Metastatic Breast Carcinoma in the Ovary (tissue), 3 donors: ENCODE results near the genes ZC3H12D and KATNA1.

DNA sequence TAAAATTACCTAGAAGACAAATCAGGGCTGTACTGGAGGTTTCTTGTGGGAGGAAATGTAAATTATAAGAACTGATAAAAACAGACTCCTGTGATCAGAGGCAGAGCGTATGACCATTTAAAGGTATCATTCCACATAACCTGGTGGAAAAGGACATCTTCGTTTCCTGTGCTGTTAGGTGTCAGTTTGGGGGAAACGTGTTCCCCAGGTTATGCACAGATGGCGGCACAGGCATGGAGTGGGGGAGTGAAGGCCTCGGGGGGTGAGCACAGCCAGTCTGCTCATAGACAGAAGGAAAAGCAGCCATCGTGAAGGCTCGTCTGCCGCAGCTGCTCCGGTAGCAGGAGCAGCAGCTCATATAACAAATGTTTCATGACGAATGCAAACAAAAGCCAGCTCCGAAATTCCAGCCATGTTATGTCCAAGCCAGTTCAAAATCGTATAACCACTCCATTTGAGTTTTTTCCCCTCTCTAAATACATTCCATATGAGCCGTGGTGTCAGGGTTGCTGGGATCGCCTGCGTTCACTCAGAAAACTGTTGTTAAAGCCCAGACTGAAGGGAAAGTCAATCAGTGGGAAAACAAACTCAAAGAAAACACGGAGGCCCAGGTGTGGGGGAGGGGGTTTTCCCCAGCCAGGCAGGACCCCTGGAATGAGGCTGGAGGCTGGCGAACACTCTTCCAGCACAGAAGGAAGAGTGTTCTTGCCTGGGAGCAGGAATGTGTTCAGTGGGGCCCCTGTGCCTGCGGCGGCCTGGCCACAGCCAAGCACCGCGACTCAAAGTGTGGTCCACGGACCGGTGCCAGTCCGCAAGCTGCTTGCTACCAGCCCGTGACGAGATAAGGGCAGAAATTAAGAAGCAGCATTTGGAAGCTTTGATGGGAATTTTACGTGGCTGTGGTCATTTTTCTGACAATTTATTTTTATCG lies 280.4 kb upstream of the TAB2 start:
- PRO-cap, 3 experiments: no peak in any of the 3 experiments

- PRO-cap, 3 experiments: peak in 1 of 3 experiments; most common plus-strand start chr6:149061635 (in 1); most common minus-strand start chr6:149061494 (in 1)
Observed at GRCh38 chr6:149061321-149061798, 256.2 kb upstream of the TAB2 start.

- PRO-cap, 3 experiments: peak in 1 of 3 experiments; most common minus-strand start chr6:149066190 (in 1)
Observed at GRCh38 chr6:149065801-149066720, 251.5 kb upstream of the TAB2 start.

GRCh38 chr6:149169590-149169852 lies 148.0 kb upstream of the TAB2 start:
- PRO-cap, 3 experiments: no peak in any of the 3 experiments

DNA sequence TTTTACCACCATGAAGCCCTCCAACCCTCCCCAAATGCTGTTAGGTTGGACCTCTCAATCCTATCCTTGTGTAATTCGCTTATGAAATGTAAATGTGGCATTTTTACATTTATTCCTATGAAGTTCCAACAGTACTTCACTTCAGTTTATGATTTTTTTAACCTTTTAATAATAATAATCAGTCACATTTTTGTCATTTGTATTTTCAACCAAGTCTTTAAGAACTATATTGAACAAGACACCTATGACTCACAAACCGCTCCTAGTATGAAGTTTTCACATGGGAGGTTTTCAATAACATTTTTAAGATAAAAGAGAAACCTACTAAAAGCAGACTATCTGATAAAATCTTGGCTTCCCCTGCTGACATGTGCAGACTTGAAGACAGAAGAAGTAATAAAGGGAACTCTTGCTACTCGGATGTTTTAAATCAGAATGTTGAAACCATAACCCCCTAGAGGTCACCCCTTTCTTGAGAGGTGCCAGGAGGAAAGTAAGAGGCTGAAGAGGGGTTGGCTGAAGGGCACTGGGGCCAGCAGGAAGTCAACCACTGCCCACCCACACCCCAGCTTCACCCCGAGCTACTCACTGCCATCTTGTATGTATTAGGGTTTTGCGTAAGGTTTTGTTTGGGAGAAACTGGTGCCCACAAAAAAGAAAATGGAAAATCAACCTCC lies 83.5 kb upstream of the TAB2 start:
- PRO-cap, 3 experiments: no peak in any of the 3 experiments

DNA sequence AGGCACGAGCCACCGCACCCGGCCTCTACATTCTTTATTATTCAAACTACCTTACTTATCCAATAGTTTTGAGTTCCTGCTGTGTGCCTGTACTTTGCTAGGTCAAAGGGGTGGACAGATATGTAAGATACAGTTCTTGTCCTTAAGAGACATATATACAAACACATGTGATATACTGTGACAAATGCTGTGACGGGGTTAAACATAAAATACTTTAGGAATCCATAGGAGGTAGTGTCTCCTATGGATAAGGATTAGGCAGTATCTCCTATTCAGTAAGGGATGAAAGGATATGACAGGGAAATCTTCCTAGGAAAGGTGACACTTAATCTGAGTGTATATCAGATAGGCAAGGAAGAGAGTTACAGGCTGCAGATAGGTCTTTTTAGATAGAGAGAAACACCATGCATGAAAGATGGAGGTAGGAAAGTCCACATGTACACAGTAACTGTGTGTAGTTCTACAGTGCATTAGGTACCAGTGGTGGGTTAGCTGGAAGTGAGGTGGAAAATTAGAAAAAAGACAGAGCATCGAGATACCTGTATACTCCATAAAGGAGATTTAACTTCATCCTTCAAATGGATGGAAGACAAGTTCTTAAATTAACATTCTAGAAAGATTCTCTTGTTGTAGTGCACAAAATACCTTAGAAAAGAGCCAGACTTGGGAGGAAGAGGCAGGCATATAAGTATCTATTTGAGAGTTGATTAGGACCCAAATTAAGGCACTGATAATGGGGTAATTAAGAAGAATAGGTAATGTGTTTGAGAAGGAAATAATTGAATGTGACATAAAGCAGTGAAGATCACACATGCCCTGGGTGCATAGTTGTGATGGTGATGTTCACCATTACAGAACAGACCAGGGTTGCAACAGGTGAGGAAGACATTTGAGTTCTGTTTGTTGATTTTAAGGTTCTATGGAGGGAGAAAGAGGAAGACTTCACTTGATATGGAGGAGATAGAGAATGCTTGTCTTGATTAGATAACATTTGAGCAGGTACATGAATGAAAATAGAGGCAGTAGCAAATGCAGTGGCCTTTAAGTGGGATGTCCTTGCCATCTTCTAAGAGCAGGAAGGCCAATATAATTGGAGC lies 11.4 kb downstream of the TAB2 start:
- PRO-cap, 3 experiments: no peak in any of the 3 experiments

- PRO-cap, 3 experiments: peak in 3 of 3 experiments; most common plus-strand start chr6:149450811 (in 3); most common minus-strand start chr6:149450869 (in 3)
Observed at GRCh38 chr6:149450490-149451327, 34.1 kb downstream of the ZC3H12D start.

DNA sequence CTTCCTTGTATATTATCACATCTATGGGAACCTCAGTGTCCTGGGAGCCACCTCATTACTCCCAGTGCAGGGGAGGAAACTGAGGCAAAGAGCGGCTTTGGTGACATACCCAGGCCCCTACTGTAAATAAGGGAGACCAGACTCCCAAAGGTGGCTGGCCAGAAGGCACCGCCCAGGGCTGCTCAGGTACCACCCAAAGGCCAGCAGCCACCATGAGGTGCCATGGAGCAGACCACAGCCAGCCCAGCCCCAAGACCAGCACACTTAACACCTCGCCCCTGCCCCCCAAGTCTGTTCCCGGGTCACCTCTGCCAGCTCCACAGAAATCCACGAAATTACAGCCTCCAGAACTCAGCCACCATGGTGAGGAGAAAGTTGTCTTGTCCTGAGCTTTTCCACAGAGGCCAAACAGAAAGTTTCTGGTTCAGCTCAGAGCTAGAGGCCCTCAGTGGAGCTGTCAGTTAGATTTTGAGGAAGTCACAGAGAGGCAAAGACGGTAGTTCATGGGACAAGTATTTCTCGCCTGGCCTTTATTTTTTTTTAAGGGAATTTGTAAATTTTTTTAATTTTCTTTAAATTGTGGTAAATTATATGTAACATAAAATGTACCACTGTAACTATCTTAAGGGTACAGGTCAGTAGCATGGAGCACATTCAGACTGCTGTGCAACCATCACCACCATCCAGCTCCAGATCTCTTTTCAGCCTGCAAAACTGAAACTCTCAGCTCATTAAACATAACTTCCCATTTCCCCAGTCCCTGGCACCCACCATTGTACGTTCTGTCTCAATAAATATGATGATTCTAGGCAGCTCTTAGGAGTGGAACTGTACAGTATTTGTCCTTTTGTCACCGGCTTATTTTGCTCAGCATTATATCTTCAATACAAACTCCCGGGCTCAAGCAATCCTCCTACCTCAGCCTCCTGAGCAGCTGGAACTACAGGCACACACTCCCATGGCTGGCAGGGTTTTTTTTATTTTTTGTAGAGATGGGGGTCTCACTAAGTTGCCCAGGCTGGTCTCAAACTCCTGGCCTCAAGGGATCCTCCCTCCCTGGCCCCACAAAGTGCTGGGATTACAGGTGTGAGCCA lies 1.7 kb downstream of the ZC3H12D start:
- PRO-cap, 3 experiments: no peak in any of the 3 experiments

DNA sequence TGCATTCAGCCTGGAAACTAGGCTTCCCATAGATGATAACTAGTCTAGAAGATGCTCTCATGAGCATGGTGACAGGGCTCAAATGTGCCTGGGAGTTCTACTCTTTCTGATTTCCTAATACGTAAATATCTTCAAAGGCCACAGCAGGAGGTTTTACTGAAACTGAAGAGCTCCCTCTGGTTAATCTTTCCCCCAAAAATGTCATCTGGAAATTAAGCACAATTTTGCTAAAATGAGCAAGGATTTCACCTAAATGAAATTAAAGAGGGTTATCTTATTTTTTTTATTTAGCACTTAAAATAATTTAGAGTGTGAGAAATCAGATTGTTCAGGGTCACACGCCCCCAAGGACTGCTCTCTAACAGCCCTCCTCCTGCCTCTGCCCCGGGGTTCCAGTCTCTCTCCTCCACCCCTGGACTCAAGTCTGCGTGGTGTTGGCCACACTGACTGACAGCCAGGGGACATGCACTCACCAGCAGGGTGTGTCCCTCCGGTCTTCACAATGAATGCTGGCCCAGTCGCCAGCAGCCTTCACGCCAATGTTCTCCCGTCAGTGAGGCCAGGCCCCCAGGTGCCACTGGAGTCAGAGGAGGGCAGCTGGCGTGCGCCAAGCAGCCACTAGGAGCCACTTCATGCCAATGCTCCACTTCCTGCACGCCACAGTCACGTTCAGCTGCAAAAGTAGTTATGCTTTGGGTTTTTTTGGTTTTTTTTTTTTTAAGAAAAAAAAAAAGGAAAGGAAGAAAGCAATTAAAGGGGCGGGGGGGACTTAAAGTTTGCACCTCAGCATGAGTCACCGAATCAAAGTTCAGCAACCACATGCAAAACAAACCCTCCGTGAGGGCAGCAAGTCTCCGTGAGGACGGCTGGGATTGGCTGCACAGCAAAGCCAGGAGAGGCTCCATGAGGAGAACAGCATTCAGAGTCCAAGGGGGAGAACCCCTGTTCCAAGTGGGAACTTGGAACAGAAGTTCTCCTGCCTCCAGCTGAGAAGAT lies at the start of gene ZC3H12D:
ZC3H12D (minus strand) TSS at position 675 of the 996 bp plus-strand sequence.
- PRO-cap, 3 experiments: peak in 1 of 3 experiments; most common plus-strand start position 849 of the sequence (in 1); most common minus-strand start position 555 of the sequence (in 1)

- PRO-cap, 3 experiments: no peak in any of the 3 experiments
Observed at GRCh38 chr6:149565368-149565938, 722 bp upstream of the GINM1 start.

DNA sequence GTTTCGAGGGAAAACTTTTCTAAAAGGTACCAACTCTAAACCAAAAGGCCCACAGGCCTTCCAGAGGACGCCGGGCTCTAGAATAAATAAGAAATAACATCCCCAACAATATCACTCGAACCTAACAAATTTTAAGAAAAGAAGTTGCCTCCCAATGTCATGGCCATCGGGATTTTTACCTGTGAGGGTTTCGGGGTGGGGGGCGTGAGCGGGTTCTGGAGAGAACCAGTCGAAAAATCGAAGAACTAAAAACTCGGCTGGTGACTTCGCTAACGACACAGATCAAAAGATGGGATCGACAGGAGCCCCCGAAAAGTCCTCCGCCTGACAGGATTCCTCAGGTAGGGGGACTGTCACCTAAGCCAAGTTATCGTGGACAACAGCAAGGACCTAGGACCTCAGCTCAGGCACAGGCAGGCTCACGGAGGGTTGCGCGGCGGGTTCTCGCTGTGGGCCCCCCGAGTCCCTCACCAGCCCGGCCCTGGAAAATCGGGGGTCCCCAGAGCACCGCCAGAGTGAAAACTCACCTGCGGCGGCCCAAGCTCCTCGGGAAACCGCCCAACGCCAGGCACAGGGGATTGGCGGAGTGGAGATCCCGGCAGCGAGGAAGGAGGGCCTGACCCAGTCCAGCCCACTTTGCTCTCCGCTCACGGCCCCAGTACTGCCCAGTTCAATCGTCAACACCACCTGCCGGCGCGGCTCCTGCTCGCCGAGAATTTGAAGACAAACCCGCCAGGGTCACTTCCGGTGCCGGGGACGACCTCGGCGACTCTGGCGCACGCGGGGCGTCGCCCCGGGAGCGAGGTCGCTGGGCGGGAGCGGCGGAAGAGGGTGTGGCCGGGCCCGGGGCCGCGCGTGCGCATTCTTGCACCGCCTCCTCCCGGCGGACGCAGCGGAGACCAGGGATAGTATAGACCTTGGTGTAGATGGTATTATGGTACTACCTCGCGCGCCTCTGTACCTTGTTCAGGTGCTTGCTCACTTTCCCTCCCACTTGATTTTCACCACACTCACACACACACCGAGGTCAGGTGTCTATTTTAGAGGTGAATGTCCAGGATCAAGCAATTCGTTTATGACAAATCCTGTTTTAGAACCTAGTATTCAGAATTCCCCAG lies at the start of gene KATNA1:
KATNA1 (minus strand) TSS at position 773 of the 1,118 bp plus-strand sequence.
- PRO-cap, 3 experiments: peak in 3 of 3 experiments; most common plus-strand start position 870 of the sequence (in 1); most common minus-strand start position 773 of the sequence (in 3)

DNA sequence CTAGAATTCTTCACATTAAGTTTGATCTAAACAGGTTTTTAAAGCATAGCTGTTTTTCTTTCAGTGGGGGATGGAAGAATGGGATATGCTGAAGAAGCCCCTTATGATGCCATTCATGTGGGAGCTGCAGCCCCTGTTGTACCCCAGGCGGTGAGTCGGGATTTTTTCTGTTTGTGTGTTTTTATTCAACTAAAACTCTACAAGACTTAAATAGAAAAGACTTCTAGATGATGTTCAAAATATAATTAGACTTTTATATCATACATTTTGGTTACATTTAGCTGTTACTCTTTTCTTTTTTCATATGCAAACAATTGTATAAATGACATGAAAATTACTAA lies 46.8 kb downstream of the PCMT1 start:
- PRO-cap, 3 experiments: no peak in any of the 3 experiments

DNA sequence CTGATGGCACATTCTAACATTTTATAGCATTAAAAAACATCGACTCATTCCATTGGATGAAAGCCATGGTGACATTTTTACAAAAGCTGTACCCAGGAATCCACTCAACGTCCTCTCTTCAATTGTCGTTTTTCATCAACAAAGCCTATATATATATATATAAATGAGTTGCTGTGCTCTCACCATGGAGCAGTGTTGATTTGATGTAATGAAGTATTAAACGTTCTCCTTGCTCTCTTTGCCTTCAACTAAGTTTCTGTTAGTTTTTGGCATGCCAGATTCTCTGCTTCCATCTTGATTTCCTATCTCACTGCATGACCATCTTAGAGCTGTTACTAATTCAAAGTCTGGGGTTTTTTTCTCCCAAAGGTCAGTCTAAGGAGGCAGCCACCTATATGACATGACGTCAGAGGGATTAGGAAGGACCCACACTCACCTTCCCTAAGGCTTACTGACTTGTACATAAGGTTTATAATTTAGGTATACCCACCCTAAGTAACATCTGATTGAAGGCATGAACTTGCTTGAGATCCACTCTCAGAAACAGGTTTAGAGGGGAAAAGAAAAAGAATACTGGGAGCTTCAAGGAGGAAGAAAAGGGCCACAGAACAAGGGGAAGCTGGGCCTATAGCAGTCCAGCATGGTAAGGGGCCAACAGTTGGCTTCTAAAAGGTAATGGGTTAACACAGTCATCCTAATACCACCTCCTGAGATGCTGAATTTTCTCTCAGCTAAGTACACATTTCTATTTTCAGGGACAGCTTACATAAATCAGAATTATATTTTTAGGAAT lies 44.4 kb downstream of the LRP11 start:
- PRO-cap, 3 experiments: no peak in any of the 3 experiments

DNA sequence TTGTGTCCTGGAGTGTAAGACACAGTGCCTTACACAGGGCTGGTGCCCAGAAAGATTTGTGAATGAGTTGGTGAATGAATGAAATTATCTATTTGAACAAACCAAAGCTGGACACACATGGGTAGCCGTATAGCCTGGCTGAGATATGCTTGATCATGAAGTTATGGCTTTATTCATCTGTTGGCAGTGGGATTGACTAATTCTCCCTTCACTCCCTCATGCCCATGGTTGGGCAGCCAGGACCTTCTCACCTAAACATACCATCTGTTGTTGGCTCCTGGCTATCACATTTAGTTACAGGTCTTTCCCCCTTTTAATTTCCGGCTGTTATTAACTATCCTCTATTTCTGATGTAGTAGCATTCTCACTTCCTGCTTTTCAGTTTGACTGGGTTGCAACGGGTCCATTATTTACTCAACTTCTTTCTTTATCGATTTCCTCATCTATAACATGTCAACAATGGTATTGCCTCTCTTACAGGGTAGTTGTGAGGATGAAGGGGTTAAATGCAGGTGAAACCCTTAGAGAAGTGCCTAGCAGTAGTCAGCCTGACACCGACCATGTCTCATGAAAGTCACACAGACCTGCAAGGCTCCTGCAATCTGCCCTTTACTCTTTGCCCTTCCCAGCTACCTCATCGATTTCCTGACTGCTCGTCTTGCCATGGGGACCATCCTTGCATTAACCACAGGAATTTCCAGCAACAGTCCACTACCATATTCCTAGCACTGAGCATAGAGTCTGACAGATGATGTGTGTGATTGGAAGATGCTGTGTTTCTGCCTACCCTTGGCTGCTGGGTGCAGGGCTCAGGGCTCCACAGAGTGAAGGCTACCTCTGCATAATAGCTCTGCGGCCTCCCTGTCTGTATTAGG lies 42.2 kb downstream of the PPP1R14C start:
- PRO-cap, 3 experiments: no peak in any of the 3 experiments

GRCh38 chr6:150192923-150193425 lies 50.1 kb downstream of the PPP1R14C start:
- PRO-cap, 3 experiments: no peak in any of the 3 experiments

DNA sequence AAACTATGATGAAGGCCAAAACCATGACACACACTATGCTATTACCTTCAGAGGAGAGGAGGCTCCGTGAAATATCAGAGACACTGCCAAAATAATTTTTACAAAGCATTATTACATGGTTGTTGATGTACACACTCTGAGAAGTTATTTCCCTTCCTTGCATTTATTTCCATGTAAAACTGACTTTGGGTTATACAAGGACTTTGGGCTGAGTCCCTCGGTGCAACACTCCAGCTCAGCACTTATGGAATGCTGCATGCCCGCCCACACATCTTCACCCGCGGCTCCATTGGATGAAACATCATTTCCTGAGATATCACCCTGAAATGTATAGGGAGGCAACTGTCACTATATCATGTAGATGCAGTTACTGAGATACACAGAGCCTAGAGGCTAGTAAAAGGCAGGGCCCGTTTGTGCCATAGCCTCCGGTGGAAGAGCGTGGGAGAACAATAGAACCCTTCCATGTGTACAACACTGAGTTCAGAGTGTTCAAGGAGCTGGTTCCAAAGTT lies 101.2 kb upstream of the IYD start:
- PRO-cap, 3 experiments: no peak in any of the 3 experiments

DNA sequence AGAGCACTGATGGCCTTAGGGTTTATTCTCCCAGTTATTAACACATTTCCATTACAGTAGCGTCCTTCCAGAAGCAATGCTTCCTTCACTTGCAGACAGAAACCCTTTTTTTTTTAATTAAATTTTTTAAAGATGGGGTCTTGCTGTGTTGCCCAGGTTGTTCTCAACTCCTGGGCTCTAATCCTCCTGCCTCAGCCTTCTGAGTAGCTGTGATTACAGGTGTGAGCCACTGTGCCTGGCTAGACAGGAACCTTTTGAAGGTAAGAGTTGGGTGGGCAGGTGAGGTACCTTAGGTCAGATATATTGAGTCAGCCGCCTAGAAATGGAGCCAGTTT lies 79.6 kb downstream of the IYD start:
- PRO-cap, 3 experiments: no peak in any of the 3 experiments

DNA sequence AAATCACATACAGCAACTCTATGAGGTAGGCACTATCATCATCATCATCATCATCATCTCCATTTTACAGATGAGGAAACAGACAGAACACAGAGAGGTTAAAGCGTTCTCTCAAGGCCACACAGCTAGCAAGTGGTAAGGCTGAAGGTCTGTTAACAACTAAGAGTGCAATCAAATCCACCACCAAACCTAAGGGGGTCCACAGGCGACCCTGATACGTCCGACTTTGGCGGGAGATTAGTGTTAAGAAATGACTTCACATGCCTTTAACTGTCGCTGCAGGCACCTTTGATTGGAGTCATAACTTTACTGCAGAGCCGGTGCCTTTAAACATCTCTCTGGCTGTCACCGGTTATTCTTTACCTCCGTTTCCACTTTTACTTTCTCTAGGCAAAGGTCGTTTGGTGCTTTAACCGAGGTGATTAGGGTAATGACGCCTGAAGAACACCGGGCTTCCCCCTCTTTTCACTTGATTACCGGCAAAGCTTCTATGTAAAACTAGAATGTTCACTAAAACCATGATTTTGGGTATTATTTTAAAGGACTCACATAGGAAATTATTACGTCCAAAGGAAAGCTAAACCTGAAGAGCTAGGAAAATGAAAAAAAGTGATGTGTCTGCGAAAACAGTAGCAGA lies 584 bp upstream of the PLEKHG1 start:
- PRO-cap, 3 experiments: no peak in any of the 3 experiments

DNA sequence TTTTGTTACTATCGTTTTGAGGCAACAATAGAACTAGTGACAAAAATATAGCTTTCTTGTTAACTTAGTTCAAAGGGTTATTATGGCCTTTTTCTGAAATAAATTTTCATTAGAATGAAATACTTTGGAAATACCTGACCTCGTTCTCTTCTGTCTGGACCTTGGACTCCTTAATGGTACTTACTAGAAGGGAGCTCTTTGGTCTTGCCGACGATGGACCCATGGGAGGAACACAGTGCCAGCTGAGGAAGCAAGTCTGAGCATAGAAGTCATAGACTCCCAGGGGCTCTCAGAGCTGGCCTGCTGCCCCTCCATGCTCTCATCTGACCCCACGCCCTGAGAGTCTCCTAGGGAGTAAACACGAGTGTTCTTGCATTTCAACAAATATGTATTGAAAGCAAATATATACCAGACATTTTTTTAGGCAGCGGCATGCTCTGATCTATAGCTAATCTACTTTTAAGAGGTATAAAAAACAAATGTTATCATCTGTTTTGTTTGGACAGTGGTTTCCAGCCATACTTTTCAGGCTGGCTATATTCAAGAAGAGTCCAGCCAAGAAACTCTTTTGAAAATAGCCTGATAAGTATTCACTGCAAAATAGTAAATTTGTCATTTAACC lies 87.9 kb downstream of the PLEKHG1 start:
- PRO-cap, 3 experiments: peak in 1 of 3 experiments; most common minus-strand start position 175 of the sequence (in 1)

- PRO-cap, 3 experiments: no peak in any of the 3 experiments
Observed at GRCh38 chr6:150698639-150698847, 98.9 kb downstream of the PLEKHG1 start.